Measurements from ENCODE around the gene DDX54.

DNA sequence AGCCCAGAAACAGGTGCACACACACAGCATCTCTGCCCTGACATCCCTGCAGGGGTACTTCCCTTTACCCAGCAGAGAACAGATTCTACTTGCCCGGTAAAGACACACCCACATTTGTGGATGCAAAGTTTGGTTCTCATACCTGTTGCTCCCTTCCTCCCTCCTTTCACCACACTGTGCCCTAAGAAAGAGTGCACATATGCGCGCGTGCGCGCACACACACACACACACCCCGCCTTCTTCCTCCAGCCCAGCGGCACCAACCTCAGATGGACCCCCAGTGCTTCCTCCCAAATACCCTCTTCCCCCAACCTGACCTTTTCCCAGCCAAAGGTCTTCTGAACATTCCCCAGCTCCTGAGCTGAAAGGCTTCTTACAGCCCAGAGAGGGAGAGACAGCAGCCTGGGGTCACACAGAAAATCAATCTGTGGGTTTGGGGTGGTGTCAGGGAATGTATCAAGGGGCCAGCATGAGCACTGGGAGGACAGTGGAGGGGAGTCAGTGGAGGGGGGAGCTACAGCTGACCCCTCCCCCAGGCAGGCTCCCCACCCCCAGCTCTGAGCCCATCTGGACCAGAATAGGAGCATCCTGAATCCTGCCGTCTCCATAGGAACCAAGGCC is 5.9 kb downstream of the RASAL1 start:
- PRO-cap: no peak

- PRO-cap: no peak
Measured at GRCh38 chr12:113174811-113175332, 10.4 kb downstream of the DDX54 start.

DNA sequence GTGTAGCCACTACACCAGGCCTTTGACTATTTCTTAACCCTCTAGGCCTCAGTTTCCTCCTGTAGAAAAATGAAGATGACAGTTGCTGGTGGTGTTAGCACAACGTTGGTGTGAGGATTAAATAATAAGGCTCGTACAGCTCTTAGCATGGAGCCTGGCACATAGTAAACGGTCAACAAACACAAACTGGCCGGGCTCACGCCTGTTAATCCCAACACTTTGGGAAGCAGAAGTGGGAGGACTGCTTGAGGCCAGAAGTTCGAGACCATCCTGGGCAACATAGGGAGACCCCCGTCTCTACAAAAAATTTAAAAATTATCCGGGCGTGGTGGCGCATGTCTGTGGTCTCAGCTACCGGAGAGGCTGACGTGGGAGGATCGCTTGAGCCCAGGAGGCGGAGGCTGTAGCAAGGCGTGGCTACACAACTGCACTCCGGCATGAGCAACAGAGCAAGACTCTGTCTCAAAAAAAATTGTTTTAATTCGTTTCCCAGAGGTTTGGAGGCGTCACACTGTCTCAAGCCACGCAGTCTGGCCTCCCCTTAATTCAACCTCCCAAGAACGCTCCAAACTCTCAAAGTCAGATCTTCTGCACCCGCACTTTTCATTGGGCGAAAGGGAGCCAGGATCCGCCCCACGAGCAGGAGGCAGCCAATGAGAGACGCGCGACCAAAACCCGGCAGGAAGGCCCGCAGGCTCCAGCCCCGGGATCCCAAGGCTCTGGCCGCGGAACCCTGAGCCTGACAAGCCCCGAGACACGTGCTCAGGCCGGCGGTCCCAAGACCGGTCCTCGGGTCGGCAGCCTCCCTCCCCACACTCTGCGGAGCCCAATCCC is 699 bp downstream of the DDX54 start:
- PRO-cap: unidirectional peak, plus-strand start at position 671 of the sequence

- PRO-cap: bidirectional peak, plus-strand start at chr12:113185769, minus-strand start at chr12:113185439
Measured at GRCh38 chr12:113185196-113185881, at the start of gene DDX54. Gene DDX54 (minus strand): TSS chr12:113185478.

GRCh38 chr12:113245645-113246958 is 24.8 kb downstream of the TPCN1 start:
- PRO-cap: bidirectional peak, plus-strand start at chr12:113245968, minus-strand start at chr12:113245950; bidirectional peak, plus-strand start at chr12:113246072, minus-strand start at chr12:113246099; bidirectional peak, plus-strand start at chr12:113246334, minus-strand start at chr12:113246193

DNA sequence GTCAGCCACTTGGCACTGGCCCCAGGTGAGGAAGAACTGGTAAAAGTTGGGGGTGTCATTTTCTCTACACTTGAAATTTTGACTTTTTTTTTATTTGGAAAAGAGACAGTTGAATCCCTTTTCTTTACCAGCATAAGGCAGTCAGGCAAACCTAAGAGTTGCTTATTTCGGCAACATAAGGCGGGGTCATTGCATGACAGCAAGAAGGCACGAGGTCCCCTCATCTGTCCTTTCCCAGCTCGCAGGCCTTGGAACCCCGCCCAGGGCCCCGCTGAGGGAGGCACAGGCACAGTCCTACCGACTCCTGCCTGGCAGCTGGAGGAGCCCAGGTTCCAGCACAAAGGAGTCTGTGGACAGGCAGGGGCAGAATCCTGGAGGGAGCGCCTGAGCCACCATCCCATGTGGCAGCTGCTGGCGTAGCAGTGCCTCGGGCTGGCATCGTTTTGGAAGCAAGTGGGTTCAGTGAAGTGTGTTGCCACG is 36.2 kb downstream of the SLC8B1 start:
- PRO-cap: no peak

GRCh38 chr12:113360090-113360474 is 1.7 kb downstream of the PLBD2 start:
- PRO-cap: no peak

DNA sequence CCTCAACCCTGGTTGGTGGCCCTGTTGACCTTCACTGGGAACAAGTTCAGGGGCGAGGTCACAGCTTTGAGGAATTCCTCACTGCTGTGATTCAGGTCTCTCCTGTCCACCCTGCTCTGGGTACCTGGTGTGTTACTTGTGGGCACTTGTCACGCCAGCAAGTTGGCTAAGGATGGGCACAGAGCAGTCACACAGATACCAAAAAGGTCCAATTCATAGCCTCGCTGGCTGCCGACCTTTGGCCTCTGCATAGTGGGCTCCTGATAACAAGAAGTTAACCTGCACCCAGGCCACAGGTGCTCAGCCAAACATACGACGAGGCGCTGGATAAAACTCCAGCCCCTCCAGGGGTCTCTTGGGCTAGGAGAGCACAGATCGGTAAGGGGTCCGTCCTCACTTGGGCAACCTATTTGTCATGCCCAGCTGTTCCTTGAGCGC is 11.1 kb downstream of the SDS start:
- PRO-cap: no peak

DNA sequence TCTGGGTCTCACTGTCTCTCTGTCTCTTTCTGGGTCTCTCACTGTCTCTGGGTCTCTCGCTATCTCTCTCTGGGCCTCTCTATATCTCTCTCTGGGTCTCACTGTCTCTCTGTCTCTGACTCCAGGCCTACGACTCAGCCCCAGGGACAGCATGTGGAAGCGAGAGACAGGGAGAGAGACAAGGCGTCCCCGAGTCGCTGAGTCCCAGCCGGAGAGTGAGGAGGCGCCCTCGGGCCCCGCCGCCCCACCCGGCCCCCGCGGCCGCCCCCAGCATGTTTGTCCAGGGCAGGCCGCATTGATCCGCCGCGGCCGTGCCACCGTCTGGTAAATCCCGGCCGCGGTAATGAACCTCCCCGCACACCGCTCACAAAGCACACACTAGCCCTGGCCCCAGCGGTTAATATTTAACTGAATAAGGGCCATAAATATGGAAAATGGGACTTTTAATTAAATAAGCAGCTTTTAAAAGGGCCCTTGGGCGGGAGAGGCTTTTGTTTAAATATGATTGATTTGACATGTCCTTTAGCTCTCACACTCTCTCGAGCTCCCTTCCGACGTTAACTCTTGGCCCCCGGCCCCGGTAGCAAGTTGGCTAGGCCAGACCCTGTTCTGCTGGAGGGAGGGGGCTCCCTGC is 200.1 kb downstream of the RBM19 start:
- PRO-cap: no peak

DNA sequence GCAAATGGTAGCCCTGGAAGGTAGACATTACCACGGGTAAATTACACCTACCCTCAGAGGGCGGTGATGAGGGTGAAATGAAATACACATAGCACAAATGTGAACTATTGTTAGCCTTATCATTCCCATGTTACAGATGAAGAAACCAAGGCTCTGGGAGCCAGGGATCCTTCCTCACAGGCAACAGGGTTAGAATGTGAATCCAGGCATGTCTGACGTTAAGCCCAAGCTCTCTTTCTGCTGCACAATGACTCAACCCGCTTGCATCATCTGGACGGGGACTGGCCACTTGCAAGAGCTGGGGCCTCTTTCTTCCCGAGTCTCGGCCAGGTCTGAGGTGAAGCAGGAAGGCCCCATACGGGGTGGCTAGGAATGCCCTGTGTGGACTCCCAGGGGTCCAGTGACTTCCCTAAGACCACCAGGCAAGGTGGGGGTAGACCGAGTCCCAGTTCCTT is 105.2 kb downstream of the RBM19 start:
- PRO-cap: no peak

GRCh38 chr12:114680323-114681248 is 3.4 kb downstream of the TBX3 start:
- PRO-cap: unidirectional peak, plus-strand start at chr12:114680916

- PRO-cap: no peak
Measured at GRCh38 chr12:114685147-114685396, 1.1 kb upstream of the TBX3 start.

- PRO-cap: no peak
Measured at GRCh38 chr12:114691250-114691814, 7.4 kb upstream of the TBX3 start.

- PRO-cap: no peak
Measured at GRCh38 chr12:114744659-114745176, 60.7 kb upstream of the TBX3 start.

GRCh38 chr12:114812848-114813137 is 128.8 kb upstream of the TBX3 start:
- PRO-cap: no peak

- PRO-cap: unidirectional peak, minus-strand start at chr12:114875527
Measured at GRCh38 chr12:114875301-114875619, 191.3 kb upstream of the TBX3 start.

- PRO-cap: no peak
Measured at GRCh38 chr12:115103882-115104484, 420.0 kb upstream of the TBX3 start.

GRCh38 chr12:115451197-115451644 is 767.2 kb upstream of the TBX3 start:
- PRO-cap: unidirectional peak, plus-strand start at chr12:115451544

DNA sequence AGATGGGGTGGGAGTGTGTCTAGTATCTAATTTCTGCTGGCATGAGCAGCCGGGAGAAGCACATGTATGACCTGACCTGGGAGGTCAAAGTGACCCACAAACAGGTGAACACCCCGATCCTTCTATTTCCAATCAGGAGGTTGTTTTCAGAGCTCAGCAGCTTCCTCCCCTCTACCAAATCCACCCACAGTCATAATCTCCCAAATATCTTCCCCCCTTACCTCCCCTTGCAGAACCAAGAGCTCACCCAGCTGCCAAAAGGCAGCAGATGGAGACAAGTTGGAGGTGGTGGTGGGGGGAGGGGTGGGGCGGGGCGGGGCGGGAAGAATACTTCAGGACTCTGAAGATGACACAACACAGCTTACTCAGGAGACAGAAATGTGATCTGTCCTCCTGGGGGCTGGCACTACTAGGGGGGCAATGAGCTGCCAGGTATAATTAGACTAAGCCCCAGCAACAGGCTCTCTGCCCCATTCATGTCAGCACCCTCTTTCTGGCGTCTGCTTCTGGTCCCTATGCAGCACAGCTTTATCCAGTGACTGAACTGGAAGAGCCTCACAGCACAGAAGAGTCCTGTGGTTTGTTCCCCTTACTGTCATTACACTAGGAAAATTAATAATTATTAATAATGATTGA is 407.1 kb downstream of the MED13L start:
- PRO-cap: no peak

DNA sequence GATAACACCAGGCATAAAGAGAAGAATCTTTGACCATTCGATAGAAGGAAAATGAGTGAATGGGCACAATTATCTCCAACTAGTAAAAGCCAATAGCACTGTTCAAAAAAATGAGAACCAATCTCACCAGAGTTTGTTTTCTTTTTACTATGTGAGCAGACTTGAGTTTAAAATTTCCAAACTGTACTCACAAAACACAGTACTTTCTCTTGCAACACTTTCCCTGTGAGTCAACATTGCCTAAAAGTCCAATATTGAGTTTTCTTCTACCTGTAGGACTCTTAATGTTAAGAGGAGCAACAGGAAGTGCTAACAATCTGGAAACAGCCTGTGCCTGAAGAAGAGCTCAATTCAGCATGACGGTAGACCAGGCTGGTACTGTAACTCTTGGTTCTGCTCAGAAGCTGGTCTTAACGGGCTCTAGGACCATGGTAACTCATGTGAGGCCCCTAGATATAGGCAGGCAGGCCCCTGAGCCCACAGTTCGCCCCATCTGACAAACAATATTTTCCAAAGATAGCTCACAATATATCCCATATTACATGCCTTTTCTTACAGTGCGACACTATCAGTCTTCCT is 144.3 kb downstream of the MED13L start:
- PRO-cap: no peak